Epithelial cell of esophagus (primary cell): ENCODE data around the gene SYNCRIP.

- RRBS, result no CpG with 5 or more reads among the region's 3 CpGs
Measured at GRCh38 chr6:81910519-81910893, 158.0 kb upstream of the TENT5A start.

GRCh38 chr6:81934247-81934771, 181.8 kb upstream of the TENT5A start:
- RRBS, result no CpG with 5 or more reads among the region's 6 CpGs

GRCh38 chr6:82015287-82016063, 232.1 kb downstream of the IBTK start:
- RRBS, result no CpG with 5 or more reads among the region's 3 CpGs

DNA sequence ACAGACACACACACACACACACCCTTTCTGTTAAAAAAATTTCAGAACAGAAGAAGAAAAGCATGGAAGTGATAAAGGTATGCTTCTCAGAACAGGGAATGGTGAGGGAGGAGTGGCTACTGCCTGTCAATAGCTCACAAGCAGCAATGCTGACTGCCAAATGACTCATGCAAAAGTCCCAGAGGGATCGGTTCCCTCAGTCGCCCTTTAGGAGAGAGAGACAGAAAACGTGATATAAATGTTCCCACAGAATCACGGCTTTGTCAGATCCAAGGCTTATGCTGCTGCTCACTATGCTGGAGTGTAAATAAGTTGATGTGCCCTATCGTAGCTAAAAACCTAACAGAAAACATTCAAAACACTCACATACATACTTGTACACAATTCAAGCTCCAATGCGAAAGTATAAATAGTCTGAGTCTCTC, 102.6 kb downstream of the IBTK start:
- RRBS, result no CpG with 5 or more reads among the region's 6 CpGs

DNA sequence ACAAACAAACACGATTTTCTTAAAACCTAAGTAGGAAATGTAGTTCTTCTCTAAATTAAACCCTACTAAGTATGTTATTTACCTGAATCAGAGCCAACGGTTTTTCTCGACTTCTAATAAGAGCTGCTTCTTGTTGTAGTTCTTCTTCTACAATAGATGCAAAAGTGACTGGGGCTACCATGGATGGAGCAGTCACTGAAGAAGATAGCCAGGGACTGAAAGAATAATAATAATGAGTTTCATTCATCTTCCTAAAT, 75.3 kb downstream of the IBTK start:
- RRBS, result no CpG with 5 or more reads among the region's 3 CpGs

- RRBS, result no CpG with 5 or more reads among the region's 9 CpGs
Measured at GRCh38 chr6:83291636-83292237, 98.6 kb downstream of the RWDD2A start.

- RRBS, result no CpG with 5 or more reads among the region's 5 CpGs
Measured at GRCh38 chr6:83345969-83346754, 84.7 kb downstream of the ME1 start.

DNA sequence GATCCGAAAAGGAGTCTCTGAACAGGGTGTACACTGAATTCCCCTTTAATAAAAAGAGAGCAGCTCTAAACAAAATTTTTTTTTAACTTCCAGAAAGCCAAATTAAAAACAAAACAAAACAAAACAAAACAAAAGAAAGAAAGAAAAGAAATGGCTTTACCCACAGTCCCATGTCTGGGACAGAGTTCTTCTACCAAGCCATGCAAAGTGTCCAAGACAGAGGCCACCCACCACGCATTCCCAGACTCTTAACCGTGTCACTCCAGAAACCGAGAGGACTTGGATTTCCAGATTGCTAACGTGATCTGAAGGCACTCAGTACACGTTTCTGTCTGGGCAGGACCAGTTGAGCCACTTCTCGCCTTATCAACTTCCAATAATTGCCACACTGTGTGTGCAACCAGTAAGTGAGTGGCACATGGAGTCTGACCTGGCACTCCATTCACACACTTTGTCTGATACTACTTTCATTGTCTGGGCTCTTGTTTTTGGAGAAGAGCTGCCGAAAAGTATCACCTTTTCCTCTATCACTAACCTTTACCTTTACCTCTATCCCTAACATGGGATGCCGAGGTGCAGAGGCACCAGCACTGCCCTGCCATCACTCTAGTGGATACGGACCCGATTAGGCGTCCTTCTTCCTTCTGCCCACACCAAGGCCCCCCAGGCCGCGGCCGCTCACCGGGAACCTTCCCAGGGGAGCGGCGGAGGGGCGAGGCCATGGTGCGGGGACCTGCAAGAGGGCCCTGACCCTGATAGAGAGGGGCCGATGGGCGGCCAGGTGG, 581 bp downstream of the ME1 start:
- RRBS, result no CpG with 5 or more reads among the region's 22 CpGs

- RRBS, result no CpG with 5 or more reads among the region's 2 CpGs
Measured at GRCh38 chr6:83463869-83464362, 33.1 kb upstream of the ME1 start.

DNA sequence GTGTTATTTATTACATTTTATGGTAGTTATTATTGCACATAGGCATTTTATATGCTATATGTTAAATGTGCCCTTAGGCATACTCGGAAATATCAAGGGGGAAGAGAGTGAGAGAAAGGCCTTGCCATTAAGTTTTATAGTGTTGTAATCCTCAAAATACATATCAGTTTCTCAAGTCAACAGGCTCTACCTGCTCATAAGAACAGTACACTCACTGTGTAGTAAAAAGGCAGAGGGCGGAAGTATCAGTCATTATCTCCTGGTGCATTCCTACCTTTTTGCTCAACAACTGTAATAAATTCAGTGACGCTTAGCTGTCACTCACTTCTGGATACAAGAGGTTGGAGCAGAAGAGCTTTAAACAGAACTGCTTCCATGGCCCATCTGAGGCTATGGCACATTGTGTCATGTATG, 33.9 kb upstream of the ME1 start:
- RRBS, result no CpG with 5 or more reads among the region's 3 CpGs

GRCh38 chr6:83853973-83854545, 899 bp downstream of the RIPPLY2 start:
- RRBS, result no CpG with 5 or more reads among the region's 19 CpGs

GRCh38 chr6:84626302-84626621, 138.1 kb downstream of the TBX18 start:
- RRBS, result no CpG with 5 or more reads among the region's 17 CpGs

DNA sequence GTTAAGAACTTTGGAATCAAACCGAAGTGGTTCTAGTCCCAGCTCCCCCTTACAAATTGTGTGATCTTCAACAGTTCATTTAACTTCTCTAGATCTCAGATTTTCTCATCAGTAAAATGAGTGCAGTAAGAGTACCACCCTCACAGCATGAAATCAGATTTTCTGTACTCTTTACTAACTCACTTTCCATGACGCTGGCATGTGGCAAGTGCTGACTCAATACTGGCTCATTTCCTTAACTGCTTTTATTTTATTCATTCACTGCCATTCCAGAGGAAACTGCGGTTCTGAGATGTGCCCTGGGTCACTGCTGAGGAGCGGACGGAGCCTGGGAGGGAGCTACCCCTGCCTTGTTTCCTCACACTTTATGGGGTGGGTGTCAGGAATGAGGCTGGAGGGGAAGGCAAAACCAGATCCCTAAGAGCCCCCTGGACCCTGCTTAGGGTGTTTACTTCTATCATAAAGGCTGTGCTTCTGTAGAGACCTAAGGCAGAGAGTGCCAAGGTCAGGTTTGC, 14.3 kb downstream of the NT5E start:
- RRBS, result no CpG with 5 or more reads among the region's 5 CpGs

- RRBS, result no CpG with 5 or more reads among the region's 4 CpGs
Measured at GRCh38 chr6:85471113-85471745, 21.3 kb downstream of the NT5E start.

GRCh38 chr6:85641530-85642546, 848 bp downstream of the SYNCRIP start:
- RRBS, result under 1% methylated on average over 18 of the region's 83 CpGs

DNA sequence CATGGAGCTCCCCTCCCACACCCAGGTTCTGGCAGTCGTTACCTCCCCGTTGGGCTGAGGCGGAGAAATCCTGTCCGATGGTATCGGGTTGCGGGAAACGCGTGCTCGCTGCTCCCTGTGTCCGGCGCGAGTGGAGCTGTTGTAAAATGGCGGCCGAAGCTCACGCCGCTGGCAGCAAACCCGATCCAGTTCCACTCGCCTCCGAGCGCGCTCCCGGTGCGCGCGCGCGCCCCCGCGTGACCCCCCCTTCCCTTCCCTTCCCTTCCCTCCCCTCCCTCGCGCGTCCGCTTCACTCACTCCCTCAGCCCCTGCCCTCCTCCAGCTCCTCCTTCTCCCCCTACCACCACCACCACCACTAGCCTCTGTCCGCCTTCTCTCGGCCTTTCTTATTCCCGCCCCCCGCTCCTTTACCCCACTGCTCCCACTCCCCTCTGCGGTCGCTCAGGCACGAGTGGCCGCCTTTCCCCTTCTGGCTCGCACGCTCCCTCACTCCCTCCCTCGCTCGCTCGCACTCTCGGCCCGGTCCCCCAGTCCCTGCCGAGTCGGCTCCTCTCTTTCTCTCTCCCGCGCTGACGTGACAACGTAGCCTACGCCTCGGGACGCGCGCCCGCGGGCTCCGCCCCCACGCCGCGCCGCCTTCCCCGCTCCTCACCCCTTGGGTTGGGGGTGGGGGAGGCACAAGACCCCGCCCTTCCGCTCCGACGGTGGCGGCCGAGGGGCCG, at the start of gene SYNCRIP:
TSS of gene SYNCRIP (minus strand) at position 132 of the 722 bp plus-strand sequence.
- RRBS, result 4% methylated on average over 11 of the region's 74 CpGs

DNA sequence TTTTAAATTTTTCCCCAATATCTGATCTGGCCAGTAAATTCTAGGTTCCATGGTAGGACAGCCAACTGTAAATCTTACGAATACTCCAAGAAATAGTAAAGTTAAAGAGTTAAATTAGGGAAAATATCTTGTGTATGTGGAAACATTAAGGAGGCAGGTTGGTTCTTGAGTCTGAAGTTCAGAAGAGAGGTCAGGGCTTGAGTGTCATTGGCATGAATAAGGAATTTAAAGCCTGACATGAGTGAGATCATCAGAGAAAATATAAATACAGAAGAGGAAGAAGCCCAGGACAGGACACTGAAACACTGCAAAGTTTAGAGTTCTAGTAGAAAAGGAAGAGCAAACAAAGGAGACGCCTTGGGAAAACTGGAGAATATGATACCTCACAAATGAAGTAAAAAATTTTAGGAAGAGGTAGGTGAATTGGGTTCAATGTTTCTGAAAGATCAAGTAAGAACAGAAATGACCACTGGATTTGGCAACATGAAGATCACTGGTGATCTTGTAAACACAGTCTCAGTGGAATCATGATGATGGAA, 41.5 kb upstream of the SYNCRIP start:
- RRBS, result no CpG with 5 or more reads among the region's 2 CpGs

DNA sequence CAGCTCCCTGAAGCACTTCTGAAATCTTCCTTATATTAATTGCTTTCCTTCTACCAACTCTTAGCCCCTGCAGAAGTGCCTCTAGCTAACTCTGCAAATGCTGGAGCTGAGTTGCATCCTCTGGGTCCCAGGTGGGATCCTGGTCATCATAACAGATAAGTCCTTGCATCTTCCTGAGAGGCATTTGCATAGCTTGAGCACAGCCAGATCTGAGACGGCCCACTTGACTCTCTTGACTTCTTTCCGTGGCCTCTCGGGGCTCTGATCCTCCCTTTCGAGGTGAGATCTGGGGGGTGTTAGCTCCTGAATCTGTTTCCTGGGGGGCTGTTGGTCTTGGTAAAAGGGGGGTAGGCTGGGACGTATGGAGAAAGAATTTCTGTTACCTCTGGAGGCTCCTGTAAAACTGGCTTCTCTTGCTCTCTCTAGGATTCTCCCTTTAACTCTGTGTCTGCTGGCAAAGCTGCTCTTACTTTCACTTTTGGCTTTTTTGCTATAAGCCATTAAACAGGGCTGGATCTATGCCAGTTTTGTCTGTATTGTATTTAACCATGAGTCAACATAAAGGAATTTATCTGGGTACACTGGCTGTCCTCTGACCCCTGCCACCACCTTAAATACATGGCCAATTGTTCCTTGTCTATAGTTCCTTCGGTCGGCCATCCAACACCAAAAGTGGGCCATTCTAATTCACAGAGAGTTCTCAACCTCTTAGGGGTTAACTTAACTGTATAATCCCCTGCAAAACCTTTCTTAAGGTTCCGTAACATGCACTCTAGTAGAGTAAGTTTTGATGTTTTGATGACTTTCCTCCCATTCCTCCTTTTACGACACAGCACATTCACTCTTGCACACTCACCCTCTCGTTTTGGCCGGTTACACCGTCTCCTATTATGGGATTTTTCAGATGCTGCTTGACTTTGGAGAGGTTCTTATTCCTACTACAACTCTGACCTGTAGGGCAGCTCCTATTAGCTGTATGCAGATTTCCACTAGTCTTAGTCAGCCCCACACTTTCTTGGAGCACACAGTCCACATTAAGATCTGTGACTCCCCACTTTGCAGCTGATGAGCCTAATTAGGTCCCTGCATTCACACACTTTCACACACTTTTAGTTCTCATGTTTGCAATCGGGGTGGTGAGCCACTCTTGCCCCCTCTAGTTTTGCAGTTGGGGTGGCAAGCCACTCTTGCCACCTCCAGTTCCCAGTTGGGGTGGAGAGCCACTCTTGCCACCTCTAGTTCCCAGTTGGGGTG, 223.4 kb upstream of the SYNCRIP start:
- RRBS, result no CpG with 5 or more reads among the region's 13 CpGs

DNA sequence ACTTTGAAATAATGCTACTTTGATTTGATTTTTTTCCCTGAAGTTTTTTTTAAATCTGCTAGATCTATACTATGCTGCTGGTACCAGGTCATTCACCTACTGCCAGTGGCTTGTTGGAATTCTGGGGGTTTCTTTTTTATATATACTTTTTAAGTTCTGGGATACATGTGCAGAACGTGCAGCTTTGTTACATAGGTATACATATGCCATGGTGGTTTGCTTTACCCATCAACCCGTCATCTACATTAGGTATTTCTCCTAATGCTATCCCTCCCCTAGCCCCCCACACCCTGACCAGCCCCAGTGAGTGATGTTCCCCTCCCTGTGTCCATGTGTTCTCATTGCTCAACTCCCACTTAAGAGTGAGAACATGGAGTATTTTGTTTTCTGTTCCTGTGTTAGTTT, 644.3 kb upstream of the HTR1E start:
- RRBS, result no CpG with 5 or more reads among the region's 2 CpGs

- RRBS, result no CpG with 5 or more reads among the region's 1 CpG
Measured at GRCh38 chr6:87221031-87221633, 65.8 kb downstream of the ZNF292 start.